Frontal cortex (tissue), 2 donors: ENCODE measurements around the genes PDCD5, RGS9BP and SLC7A9.

DNA sequence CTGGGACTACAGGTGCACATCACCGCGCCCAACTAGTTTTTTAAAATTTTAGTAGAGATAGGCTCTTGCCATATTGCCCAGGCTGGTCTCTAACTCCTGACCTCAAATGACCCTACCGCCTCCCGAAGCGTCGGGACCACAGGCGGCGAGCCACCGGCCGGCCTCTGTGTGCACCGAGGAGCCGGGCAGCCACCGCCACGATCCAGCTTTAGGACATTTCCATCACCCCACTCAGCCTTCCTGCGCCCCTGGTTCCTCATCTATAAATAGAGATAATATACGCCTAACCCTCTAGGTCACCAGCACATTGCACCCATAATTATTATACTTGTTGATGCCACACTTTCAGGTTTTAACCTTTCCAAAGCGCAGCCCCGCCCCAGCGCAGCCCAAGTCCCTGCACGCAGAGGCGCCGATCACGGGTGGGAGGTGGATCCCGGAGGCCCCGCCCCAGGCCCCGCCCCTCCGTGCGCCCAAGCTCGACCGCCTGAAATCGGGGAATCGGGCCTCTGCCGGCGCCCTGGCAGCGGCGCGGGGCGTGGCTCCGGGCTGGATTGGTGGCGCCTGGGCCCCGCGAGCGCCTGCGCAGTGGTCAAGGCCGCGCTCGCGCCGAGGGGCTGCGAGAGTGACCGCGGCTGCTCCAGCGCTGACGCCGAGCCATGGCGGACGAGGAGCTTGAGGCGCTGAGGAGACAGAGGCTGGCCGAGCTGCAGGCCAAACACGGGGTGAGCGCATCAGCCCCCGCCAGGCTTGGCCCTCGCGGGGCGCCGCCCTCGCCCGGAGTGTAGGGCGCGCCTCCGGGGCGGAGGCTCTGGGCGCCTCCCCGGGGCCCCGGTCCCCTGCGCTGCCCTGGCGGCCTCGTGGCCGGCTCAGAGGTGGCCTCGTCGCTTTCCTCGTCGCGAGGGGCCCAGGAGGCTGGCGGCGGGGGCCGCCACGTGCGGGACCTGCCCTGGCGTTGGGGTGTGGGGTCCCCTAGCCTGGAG is at the start of gene PDCD5:
TSS of gene PDCD5 (plus strand) at position 588 of the 983 bp plus-strand sequence.
- RAMPAGE, long total RNA: start-site peak on the plus strand centred at position 604 of the sequence, 97 bp wide, 8,329 and 597 reads in 2 replicates

GRCh38 chr19:32675309-32676206 is at the start of gene RGS9BP:
RGS9BP (plus strand) TSS chr19:32675848.
- RAMPAGE, long total RNA: no peak

GRCh38 chr19:32677172-32677644 is 1.6 kb downstream of the RGS9BP start:
- RAMPAGE, long total RNA: no peak

DNA sequence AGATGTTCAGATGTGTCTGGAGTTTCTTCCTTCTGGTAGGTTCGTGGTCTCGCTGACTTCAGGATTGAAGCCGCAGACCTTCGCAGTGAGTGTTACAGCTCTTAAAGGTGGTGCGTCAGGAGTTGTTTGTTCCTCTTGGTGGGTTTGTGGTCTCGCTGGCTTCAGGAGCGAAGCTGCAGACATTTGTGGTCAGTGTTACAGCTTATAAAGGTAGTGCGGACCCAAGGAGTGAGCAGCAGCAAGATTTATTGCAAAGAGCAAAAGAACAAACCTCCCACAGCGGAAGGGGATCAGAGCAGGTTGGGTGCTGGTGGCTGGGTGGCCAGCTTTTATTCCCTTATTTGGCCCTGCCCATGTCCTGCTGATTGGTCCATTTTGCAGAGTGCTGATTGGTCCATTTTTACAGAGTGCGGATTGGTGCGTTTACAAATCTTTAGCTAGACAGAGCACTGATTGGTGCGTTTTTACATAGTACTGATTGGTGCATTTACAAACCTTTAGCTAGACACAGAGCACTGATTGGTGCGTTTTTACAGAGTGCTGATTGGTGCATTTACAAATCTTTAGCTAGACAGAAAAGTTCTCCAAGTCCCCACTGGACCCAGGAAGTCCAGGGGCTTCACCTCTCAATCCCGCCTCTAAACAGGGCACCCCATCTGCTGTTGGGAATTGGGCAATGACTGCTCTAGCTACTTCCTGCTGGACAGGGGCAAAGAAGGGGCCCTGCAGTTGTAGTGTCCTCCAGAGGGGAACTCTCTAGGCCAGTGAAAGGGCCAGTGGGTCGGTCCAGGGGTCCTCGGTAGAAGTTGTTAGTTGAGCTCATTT is 1.8 kb downstream of the NUDT19 start:
- RAMPAGE, long total RNA: no peak

GRCh38 chr19:32869488-32870042 is at the start of gene SLC7A9:
SLC7A9 (minus strand) TSS chr19:32869767.
- RAMPAGE, long total RNA: no peak

DNA sequence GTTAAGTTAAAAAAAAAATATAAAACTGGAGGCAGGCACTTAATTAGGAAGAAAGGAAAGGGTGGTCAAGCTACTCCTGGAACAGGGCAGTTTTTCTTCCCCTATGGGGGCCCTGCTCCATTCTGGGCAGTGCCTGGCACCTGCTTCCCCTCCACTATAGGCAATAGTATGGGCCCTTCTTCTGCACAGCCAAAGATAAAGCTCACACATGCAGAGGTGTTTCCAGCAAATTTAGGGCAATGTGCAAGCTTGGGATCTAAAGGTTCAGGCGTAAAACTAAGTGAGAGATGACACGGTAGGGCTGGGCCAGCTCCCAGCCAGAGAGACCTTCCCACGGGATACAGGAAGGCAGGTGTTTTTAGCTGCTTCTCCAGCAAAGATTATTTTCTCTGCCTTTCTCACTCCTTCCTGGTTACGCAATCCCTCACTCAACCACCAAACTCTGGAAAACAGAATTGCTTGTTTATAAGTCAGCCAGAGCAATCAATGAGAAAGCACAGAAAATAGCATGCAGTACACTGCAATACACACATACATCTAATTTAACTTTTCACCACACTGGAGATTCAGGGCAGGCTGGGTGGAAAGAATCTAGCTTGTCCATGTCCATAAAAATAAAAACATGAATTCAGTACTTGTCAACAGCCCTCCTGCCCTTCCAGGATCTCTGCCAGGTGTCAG is 12.4 kb downstream of the RHPN2 start:
- RAMPAGE, long total RNA: no peak

DNA sequence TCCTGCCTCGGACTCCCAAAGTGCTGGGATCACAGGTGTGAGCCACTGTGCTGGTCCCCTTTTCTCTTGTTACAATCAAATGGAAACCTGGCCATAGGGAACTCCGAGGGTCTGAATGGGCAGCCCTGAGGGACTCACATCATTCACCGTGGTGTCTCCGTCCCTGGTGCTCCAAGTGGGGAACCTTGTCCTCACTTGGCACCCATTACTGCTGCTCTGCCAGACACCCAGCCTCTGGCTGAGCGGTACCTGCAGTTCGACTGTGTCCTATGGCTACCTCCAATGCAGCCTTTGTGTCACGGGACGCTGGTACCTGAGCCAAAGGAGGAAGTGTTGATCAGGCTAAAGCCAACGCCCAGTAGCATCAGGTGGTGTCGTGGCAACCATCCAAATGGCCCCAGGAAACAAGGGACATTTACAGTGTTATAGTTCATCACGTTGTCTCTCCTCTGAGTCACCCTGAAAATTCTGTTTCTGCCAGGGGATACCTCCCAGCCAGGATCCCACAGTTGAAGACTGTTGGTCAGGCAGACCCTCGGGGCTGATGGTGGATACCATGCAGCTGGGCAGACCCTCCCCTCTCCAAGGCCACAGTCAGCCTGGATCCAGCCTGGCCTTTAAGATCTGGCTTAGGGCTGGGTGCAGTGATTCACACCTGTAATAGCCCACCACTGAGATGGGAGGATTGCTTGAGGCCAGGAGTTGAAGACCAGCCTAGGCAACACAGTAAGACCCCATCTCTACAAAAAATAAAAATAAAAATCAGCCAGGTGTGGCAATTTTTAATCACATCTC is 10.0 kb downstream of the RHPN2 start:
- RAMPAGE, long total RNA: no peak

GRCh38 chr19:33176752-33177971 is 17.0 kb upstream of the LRP3 start:
- RAMPAGE, long total RNA: no peak

- RAMPAGE, long total RNA: no peak
Observed at GRCh38 chr19:33297774-33298345, 4.5 kb downstream of the CEBPA start.

DNA sequence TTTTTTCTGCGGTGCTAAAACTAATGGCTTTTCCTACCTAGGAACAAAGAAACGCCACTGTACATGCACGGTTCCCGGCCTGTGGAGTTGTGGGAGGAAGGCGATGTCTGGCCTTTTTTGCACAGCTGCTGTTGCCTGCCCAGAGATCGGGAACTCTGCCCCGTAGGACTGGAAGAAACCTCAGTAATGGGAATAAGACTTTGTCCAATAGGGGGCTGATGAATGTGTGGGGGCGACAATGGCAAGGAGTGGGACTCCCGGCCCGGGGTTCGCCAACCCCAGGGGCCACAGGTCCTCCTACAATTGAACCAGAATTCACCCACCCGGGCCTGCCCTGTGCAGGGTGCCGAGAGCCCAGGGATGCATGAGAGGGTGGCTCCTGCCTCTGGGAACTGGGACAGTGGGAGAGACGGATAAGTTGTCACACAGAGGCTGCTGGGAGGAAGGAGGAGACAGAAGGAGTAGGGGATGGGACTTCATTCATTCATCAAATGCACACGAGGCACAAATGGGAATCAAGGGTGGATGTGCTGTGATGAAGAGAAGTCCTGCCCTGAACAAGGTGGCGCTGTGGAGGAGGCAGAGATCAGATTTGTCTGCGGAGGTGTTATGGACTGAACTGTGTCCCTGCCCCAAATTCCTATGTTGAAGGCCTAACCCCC is 2.1 kb upstream of the CEBPA start:
- RAMPAGE, long total RNA: no peak

GRCh38 chr19:33310493-33311165 is 8.3 kb upstream of the CEBPA start:
- RAMPAGE, long total RNA: no peak

DNA sequence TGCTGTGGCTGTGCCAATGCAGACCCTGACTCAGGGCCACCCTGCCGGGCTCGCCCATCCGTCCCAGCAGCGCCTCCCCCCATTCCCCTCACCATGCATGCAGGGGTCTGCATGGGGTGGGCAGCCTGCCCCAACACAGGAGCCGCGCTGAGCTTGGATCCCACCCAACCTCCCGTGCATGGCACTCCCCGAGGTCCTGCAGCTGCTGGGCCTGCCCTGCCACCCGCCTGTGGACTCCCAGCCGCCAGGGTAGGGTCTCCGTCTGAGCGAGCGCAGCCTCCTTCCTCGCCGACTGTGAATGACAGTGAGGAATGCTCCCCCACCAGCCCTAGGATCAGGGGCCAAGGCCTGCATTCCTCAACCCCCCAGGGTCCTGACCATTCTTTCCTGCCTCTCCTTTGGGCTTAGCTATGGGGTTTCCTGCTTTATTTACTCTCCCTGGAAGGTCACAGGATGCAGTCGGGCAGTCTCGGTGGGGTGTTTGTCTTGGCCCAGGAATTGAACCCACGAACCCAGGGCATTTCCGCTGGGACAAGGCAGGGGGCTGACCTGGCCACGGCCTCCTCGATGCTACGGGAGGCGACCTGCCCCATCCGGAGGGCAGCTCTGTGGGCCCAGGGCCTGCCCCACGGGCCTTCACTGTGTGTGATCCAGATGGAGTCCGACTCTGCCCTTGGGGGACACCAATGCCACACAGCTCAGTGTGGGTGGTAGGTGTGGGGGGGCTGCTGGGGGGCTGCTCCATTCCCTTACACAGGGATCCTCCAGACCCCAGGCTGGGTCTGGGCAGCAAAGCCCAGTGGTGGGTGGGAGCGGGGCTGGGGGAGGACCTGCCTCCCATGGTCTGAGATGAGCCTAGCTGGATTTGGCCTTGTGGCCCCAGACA is 23.6 kb downstream of the CEBPG start:
- RAMPAGE, long total RNA: no peak

DNA sequence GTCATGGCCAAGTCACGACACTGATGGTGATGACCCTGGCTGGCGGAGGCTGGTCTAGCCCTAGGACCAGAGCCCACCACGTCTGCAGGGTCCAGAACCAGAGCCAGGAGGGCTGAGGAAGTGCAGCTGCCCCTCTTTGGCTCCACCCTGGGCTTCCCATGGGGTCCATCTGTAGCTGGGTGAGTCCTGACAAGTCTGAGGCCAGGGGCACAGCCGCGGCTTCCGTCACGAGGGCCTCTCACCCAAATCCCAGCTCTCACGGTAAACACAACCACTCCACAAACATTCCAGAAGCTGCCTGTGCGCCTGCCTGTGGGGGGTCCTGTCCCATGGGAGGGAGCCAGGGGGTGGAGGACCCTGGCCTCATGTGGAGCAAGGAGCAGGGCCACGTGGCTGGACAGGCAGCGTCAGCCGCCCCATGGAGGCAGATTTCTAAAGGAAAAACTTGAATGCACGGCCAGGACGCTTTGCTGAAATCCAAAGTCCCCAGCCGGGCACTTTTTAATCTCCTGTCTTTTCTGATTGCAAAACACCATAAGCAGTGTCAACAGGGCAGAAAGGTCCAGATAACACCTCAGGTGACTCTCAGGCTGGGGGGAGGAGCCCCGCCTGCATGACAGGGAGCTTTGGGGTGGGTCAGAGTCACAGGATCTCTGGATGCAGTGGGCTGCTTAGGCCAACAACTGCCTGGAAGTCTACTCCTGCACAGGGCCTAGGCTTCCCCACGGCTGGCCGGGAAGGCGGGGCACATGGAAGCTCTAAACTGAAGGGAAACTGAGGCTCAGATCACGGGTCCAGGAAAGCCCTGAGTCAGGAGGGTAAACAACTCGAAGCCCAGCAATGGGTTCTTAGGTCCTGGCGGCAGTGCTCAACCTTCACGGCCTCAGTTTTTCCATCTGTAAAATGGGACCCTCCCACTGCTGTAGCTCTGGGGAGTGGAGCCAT is 30.0 kb downstream of the CEBPG start:
- RAMPAGE, long total RNA: no peak

GRCh38 chr19:33487216-33487732 is 34.3 kb downstream of the PEPD start:
- RAMPAGE, long total RNA: no peak

DNA sequence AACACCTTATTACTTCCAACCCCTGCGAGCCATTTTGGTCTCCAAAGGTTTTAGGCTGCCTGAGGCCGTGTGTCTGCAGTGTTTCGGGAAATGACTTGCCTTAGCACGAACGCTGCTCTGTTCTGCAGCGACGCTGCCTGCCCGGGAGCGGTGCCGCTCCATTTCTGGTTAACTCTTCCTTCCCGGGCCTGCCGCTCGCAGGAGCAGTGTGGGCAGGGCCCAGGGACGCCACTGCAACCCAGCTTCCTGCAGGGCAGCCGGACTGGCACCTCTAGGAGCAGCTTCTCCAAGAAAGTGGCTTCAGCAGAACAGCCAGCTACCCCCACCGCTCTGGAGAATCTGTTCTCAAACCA is 72.1 kb downstream of the KCTD15 start:
- RAMPAGE, long total RNA: no peak

- RAMPAGE, long total RNA: no peak
Observed at GRCh38 chr19:33878915-33879270, 82.2 kb downstream of the KCTD15 start.

DNA sequence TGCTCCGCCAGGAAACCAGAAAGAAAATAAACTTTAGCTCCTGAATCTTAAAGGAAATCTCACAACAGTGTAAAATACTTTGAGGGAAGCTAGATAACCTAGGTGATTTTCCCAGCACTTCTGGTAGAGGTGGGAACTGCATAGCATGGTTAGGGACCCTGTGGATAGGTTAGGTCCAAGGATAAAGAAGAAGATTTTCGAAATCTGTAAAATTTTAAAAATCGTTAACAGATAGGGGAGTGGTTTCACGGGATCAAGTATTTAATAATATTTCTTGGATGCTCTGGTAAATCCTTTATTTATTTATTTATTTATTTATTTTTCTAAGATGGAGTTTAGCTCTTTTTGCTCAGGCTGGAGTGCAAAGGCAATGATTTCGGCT is 1.3 kb downstream of the LSM14A start:
- RAMPAGE, long total RNA: no peak

GRCh38 chr19:34184445-34185742 is 12.6 kb downstream of the LSM14A start:
- RAMPAGE, long total RNA: no peak

DNA sequence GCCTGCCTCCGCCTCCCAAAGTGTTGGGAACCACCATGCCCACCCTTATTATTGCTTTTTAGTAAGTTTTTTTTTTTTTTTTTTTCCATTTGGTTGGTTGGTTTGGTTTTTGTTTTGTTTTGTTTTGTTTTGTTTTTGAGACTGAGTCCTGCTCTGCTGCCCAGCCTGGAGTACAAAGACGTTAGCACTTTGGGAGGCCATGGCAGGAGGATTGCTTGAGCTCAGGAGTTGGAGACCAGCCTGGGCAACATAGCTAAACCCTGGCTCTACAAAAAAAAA is 29.7 kb downstream of the LSM14A start:
- RAMPAGE, long total RNA: no peak

GRCh38 chr19:34254655-34255667 is 607 bp downstream of the GARRE1 start:
- RAMPAGE, long total RNA: no peak